Measurements from ENCODE around the genes CCDC30, SLC2A1, TIE1, ELOVL1 and HYI.

DNA sequence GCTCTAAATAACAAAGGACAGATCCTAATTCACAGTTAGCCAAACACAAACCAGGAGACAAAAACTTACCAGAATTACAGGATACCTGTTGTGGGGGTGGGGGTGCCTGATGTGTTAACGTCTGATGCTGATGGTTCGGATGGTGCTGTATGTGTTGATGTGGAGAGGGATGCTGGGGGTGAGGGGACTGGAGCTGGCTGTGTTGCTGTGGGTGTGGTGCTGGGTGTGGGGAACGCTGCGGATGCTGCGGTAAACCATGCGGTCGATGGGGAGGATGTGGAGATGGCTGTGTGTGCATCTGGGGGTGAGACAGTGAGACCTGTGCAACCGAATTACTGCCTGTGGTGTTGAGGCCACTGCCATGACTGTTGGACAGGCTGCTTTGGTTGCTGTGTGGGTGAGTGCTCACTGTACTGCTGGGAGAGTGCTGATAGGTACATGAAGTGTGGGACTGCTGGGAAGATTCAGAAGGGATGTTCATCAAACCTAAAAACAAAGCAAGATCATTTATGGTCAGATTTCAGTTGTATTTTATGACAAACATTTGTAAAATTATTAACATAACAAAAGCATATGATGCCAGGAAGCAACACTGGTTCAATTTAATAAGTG, 26.8 kb upstream of the GUCA2A start:
- RAMPAGE, total RNA = no peak

DNA sequence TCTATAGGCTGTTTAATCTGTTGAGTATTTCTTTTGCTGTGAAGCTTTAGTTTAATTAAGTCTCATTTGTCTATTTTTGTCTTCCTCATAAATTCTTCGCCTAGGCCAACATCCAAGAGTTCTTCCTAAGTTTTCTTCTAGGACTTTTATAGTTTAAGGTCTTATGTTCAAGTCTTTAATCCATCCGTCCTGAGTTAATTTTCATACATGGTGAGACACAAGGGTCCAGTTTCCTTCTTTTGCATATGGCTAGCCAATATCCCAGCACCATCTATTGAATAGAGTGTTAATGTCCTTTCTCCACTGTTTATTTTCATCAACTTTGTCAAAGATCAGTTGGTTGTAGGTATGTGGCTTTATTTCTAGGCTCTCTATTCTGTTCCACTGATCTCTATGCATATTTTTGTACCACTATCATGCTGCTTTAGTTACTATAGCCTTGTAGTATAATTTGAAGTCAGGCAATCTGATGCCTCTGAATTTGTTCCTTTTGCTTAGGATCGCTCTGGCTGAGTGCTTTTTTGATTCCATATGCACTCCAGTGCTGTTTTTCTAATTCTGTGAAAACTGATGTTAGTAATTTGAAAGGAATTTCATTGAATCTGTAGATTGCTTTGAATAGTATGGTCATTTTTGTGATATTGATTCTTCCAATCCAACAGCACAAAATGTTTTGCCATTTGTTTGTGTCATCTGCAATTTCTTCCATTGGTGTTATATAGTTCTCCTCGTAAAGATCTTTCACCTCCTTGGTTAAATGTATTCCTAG, 38.6 kb downstream of the FOXJ3 start:
- RAMPAGE, total RNA = no peak

GRCh38 chr1:42454326-42454621, 1.5 kb downstream of the ZMYND12 start:
- RAMPAGE, total RNA = no peak

- RAMPAGE, total RNA = no peak
These were observed at the start of gene CCDC30 for GRCh38 chr1:42462858-42463589. TSS of gene CCDC30 (plus strand) at chr1:42463286.

DNA sequence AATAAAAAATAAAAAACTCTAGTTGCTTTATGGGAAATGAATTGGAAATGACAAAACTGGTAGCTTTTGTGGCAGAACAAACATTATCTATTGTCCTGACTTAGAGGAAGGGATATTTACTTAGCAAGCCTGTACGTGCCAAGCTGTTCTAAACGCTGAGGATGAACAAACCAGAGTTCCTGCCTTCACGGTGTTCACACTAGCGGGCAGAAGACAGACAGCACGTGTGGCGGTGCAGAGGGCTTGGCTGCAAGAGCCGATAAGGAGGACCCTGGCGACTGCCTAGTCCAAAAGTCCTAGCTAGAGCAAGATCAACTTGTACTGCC, 413 bp upstream of the PPIH start:
- RAMPAGE, total RNA = no peak

GRCh38 chr1:42695338-42696438, 13.5 kb downstream of the YBX1 start:
- RAMPAGE, total RNA = no peak

- RAMPAGE, total RNA = no peak
These were observed 5.3 kb upstream of the CLDN19 start for GRCh38 chr1:42745309-42745706.

DNA sequence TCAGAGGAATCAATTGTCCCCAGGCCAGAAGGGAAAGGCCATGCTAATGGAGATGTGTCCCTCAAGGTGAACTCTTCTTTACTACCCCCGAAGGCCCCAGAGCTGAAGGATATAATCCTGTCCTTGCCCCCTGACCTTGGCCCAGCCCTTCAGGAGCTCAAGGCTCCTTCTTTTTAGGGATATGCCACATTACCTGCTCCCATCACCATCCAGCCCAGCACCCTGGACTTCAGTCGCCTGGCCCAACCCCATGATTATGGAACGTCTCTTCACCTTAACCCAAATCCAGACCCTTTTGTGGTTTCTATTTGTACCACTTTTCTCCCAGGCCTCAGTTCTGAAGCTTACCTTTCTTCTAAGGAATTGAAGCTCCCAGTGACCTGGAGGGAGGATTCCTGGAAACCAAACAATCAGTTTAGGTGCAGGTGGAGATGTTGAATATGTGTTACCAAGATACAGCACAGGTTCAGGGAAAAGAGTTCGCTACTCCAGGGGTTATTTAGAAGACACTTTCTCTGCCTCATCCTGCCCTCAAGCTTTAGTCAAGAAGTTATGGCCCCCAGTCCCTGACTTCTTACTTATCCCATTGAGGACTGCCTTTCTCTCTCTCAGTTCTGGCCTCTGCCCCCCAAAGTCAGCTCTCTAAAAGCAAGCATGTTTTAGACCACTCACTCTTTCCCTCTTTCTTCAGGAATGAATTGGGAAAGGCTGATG, 3.2 kb upstream of the ZNF691 start:
- RAMPAGE, total RNA = no peak

GRCh38 chr1:42939961-42940691, 18.5 kb downstream of the SLC2A1 start:
- RAMPAGE, total RNA = no peak

GRCh38 chr1:42956789-42957696, 1.6 kb downstream of the SLC2A1 start:
- RAMPAGE, total RNA = no peak

DNA sequence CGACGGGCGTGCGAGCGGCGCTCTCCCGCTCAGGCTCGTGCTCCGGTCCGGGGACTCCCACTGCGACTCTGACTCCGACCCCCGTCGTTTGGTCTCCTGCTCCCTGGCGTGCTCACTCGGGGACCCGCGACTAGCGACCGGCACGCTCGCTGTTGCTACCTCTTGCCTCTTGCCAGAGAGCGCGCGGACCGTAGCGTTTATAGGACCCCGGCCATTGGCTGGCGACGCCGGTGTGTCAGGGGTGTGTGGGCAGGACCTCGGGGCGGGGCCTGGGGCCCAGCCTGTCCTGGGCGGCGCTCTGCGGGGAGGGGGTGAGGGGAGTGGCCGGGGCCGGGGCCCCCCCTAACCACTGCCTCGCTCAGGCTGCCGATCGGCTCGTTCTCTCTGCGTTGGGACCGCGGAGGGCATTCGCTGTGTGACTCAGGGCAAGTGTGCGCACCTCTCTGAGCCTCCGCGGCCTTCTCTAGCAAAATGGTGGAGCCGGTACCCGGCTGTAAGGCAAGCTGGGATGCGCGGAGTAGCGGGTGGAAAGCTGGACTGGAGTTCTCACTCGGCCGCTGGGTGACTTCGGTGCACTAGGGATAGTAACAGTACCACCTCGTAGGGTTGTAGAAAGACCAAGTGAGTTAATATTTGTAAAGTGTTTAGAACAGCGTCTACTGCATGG, at the start of gene SLC2A1:
Gene SLC2A1 (minus strand): TSS at position 171 of the 667 bp plus-strand sequence.
- RAMPAGE, total RNA = no peak

- RAMPAGE, total RNA = no peak
These were observed 8.5 kb upstream of the SLC2A1 start for GRCh38 chr1:42967078-42967680.

DNA sequence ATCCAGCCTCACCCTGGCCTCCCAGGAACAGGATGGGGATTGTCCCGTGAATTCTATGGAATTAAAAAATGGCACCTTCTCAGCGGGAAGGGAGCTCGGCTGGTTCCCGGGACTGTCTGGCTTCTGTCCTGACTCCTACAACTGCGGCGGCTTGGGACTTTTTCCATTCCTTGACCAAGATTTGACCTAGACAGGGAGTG, 78.5 kb upstream of the CFAP144 start:
- RAMPAGE, total RNA = no peak

DNA sequence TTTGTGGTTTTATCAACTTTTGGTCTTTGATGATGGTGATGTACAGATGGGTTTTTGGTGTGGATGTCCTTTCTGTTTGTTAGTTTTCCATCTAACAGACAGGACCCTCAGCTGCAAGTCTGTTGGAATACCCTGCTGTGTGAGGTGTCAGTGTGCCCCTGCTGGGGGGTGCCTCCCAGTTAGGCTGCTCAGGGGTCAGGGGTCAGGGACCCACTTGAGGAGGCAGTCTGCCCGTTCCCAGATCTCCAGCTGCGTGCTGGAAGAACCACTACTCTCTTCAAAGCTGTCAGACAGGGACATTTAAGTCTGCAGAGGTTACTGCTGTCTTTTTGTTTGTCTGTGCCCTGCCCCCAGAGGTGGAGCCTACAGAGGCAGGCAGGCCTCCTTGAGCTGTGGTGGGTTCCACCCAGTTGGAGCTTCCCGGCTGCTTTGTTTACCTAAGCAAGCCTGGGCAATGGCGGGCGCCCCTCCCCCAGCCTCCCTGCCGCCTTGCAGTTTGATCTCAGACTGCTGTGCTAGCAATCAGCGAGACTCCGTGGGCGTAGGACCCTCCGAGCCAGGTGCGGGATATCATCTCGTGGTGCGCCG, 28.0 kb upstream of the CFAP144 start:
- RAMPAGE, total RNA = no peak

DNA sequence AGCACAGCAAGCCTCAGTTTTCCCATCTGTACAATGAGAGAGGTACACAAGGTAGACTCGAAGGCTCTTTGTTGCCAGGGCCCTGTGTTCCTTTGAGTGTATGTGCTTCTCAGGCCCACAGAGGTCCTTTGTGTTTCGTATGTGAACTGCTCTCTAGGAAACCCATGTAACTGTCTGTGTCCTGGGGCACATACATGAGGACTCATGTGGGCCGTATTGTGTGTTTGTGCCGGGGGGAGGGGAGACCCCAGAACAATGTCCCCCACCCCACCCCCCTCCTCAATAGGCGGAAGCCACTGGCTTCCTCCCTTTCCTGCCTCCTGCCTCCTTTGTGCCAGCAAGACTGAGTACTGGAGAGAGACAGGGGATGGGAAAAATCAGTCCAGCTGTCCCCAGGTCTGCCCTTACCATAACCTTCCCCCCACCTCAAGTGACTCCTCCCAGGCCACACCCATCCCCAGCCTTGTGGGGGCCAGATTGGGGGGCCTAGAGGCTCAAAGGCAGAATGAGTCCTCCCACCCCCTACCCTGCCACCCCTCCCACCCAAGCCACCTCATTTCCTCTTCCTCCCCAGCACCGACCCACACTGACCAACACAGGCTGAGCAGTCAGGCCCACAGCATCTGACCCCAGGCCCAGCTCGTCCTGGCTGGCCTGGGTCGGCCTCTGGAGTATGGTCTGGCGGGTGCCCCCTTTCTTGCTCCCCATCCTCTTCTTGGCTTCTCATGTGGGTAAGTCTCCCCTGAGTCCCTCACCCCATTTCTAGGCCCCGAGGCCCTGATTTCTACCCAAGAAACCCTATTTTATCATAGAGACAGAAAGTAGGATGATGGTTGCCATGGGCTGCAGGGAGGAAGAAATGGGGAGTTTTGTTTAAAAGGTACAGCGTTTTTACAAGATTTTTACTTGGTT, at the start of gene TIE1:
Gene TIE1 (plus strand): TSS at position 584 of the 912 bp plus-strand sequence.
- RAMPAGE, total RNA = no peak

GRCh38 chr1:43303116-43303783, 2.5 kb downstream of the TIE1 start:
- RAMPAGE, total RNA = no peak

- RAMPAGE, total RNA = start-site peak on the minus strand at chr1:43367563-43367623, 15 and 27 reads in 2 replicates; start-site peak on the minus strand at chr1:43367957-43368014, 85 and 146 reads in 2 replicates
These were observed at the start of gene ELOVL1 for GRCh38 chr1:43367264-43368098. TSS of gene ELOVL1 (minus strand) at chr1:43368011.

DNA sequence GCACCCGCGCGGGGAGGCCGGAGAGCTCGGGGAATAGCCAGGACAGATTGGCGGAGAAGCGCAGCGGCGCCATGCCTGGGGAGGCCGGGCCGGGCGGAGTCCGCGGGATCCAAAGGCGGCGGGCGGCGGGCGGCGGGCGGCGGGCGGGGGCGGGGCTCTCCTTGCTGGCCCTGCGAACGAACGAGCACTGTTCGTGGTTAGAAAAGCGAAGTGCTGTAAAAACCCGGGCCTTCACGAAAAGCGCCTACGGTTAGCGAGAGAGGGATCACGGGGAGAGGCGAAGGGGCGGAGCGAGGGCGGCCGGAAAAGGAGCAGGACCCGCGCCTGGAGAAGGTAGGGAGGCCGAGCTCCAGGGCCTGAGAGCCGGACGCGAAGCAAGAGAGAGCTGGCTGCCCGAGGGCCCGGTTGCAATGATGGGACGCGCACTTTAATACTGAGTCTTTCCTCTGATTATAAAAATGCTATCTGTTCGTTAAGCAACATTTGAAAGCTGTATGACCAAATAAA, at the start of gene HYI:
Gene HYI (minus strand): TSS at position 211 of the 507 bp plus-strand sequence.
- RAMPAGE, total RNA = no peak

DNA sequence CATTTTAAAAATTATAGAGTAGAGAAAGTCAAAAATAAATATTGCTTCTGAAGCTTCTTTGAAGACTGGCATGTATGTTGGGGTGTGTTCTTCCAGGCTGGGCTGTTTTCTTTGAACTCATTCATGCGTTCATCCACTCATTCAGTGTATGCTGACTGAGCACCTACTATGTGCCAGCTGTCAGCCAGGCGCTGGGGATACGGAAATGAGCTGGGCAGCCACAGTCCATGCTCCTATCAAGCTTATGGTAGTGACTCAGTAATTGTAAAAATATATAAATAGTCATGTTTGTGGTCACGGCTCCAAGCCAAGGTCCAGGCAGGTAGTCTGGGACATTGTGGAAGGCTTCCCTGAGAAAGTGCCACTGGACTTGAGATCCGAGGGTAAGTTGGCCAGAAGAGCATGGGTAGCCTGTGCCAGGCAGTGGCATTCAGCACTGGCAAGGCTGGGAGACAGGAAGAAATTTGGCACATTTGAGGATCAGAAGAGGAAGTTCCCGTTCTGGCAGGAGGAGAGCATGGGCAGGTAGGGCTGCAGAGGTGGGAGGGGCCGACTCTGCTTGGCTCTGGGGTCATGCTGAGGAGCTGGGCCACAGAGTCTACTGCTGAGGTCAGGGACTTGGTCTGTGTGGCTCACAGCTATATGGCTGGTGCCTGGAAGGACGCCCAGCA, 6.8 kb downstream of the PTPRF start:
- RAMPAGE, total RNA = no peak

GRCh38 chr1:43543369-43543980, 12.8 kb downstream of the PTPRF start:
- RAMPAGE, total RNA = no peak